IMR-90 (cell line): ENCODE measurements around a stretch of chr7.

- RRBS, result 4% methylated on average over 6 of the region's 29 CpGs
CAGE:
- cytosol, long polyA plus RNA, result no peak
- long polyA plus RNA, result no peak
- nucleus, long polyA plus RNA, result no peak
Observed at GRCh38 chr7:74094448-74095404, 11.1 kb downstream of the LIMK1 start.

GRCh38 chr7:74192994-74193720 lies 16.6 kb upstream of the LAT2 start:
- RRBS, result no CpG with 5 or more reads among the region's 16 CpGs
CAGE:
- cytosol, long polyA plus RNA, result no peak
- long polyA plus RNA, result no peak
- nucleus, long polyA plus RNA, result no peak

DNA sequence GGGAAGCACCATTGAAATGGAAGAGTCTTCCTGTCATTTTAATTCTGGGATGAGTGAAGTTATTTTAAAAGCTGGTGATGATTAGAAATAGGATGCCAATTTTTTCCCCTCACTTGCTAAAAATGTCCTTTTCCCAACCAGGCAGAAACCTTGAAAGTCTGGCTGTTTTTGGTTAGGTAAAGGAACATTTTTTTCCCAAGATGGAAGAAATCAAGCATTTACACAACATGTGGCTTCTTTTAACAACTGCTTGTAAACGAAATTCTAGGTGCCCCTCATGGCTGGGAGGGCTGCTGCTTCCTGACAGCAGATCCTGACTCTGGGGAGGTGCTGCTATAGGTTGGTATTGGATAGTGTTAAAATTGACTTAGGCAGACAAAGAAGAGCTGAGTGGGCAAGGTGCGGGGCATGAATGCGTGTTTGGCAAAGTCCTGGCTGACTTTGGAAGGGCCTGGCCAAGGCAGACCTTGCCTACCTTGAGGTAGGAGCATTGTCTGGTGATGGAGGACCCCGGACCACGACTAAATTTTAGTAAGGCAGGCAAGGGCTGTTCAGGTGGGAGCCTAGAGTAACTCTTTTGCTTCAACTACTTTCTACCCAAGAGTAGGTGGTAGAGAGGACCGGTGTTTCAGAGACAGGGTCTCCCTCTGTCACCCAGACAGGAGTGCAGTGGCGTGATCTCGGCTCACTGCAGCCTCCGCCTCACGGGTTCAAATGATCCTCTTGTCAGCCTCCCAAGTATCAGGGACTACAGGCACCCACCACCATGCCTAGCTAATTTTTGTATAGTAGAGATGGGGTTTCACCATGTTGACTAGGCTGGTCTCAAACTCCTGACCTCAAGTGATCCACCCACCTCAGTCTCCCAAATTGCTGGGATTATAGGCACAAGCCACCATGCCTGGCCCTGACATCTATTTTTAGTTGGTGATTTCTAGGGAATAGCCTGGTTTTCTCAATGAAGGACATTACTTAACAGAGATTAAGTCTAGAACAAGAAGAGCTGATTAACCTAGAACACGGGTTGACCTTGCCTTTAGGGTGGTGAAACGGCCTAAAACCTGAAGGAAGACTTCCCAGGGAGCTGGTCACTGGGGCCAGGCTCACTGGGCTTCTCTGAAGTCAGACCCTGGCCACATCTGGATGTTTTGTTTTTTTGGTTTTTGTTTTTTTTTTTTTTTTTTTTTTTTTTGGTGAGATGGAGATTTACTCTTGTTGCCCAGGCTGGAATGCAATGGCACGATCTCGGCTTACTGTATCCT lies 12.2 kb upstream of the LAT2 start:
- RRBS, result 95% methylated on average over 3 of the region's 14 CpGs
CAGE:
- cytosol, long polyA plus RNA, result no peak
- long polyA plus RNA, result no peak
- nucleus, long polyA plus RNA, result no peak

DNA sequence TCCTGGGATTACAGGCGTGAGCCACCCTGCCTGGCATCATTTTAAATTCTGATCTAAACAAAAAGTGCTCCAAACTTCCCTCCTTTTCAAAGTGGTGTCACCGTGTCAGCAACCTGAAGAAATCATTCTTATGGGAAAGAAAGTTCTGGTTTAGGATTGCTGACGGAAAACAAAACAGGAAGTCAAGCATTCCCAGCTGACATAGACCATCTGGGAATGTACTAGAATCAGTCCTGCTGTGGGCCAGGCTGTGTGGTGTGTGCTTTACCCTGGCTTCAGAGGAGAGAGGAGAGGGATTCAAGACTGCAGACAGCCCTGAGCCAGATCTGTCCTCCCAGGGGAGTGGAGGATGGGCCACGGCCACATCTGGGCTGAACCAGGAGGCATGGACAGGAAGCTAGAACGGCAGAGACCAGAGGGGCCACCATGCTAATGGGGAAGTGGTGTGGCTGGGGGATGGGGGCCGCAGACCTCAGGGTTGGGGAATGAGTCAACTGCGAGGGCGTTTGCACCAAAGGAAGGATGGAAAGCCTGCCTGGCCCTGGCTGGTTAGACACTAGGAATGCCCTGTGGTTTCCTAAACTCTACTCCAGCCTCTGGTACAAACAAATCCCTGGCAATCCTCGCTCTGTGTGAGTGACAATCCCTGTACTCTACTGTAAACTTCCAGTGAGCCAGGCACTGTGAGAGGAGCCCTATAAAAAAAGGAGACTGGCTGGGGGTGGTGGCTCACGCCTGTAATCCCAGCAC lies 16.7 kb upstream of the CLIP2 start:
- RRBS, result no CpG with 5 or more reads among the region's 10 CpGs
CAGE:
- cytosol, long polyA plus RNA, result no peak
- long polyA plus RNA, result no peak
- nucleus, long polyA plus RNA, result no peak

DNA sequence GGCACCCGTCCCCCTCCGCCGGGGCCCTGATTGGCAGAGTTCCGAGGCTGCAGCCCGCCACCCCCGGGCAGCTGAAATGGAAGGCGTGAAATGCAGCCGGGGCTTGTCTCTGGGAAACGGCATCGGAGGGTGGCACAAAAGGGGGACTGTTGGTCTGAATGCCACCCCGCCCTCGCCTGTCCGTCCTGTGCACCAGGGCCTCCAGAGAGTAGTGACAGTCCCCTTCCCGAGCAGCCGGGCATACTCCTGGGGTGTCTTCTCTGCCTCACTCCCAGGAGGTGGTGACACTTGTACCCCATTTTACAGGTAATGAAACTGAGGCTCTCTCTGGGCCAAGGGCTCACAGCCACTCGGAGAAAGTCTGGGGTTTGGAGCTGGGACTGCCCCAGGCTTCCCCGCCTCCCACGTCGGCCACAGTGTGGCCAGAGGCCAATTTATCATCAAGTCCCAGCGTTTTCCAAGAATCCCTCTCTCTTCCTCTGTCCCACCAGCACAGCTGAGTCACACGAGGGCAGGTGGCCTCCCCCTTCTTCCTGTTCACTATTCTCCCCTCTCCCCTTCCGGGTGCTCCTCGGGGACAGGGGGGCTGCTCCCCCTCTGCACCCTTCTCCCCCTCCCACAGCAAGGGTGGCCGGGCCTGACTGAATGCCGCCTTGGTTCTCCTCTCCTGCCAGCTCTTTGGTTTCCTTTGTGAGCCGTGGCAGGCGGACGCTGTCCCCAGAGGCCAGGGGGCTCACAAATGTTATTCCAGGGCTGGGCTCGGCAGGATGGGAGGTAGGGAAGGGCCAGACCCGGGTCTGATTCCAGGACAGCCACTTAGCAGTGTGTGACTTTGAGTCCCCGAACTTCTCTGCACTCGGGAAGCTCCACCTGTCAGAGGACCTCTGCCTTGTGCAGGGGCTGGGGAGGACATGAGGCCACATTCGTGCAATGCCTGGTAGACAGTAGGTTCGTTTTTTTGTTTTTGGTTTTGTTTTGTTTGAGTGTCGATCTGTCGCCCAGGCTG lies 17.6 kb downstream of the CLIP2 start:
- RRBS, result 21% methylated on average over 7 of the region's 36 CpGs
CAGE:
- cytosol, long polyA plus RNA, result no peak
- long polyA plus RNA, result no peak
- nucleus, long polyA plus RNA, result no peak

DNA sequence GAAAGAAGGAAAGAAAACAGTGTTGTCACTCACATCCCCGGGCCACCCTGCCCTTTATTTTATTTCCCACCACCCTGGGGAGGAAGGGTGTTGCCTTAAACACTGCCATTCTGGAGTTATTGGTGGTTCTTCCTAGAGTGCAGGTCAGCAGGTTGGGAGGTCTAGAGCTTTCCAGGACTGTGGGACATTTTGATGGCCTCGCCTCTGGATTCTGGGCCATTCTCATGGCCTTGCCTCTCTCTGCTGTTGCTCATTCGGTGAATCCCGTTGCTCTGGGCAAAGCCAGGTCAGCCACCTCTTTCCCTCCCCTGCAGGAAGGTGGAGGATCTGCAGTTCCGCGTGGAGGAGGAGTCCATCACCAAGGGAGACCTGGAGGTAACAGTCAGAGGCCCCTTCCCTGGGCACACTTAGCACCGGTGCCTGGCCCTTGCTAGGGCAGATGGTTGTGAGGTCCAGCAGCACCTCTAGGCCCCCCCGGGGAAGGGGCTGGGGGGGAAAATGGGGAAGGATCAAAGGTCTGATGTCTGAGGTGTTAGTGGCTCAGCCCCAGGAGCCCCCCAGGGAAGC lies 74.8 kb downstream of the CLIP2 start:
- RRBS, result 85% methylated on average over 2 of the region's 8 CpGs
CAGE:
- cytosol, long polyA plus RNA, result no peak
- long polyA plus RNA, result no peak
- nucleus, long polyA plus RNA, result no peak

- RRBS, result 67% methylated on average over 6 of the region's 60 CpGs
CAGE:
- cytosol, long polyA plus RNA, result no peak
- long polyA plus RNA, result no peak
- nucleus, long polyA plus RNA, result no peak
Observed at GRCh38 chr7:74375909-74376934, 77.5 kb upstream of the GTF2IRD1 start.

- RRBS, result 33% methylated on average over 1 of the region's 17 CpGs
CAGE:
- cytosol, long polyA plus RNA, result no peak
- long polyA plus RNA, result no peak
- nucleus, long polyA plus RNA, result no peak
Observed at GRCh38 chr7:74429123-74429680, 24.5 kb upstream of the GTF2IRD1 start.

- RRBS, result no CpG with 5 or more reads among the region's 16 CpGs
CAGE:
- cytosol, long polyA plus RNA, result no peak
- long polyA plus RNA, result no peak
- nucleus, long polyA plus RNA, result no peak
Observed at GRCh38 chr7:74452421-74452915, 1.2 kb upstream of the GTF2IRD1 start.

DNA sequence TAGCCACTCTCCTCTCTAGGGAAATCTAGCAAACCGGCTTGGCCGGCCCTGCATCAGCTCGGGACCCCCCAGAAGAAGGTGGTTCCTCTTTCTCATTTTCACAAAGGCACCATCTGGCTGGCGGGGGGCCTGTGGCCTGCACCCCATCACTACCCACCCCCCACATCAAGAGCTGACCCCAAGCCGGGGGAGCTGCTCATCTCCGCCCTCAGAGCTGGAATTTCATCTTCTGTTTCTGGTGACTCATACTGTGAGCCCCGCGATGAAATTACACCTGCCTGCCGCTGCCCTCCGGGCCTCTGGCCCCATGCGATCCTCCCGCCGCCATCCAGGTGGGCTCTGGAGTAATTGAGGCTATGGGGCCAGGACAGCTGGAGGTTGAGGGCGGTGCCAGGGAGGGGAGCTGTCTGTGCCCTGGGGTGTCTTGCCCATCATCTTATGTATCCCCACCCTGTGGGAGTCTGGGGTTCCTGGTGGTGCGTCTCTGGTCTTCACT lies 8.9 kb downstream of the GTF2IRD1 start:
- RRBS, result 91% methylated on average over 6 of the region's 15 CpGs
CAGE:
- cytosol, long polyA plus RNA, result no peak
- long polyA plus RNA, result no peak
- nucleus, long polyA plus RNA, result no peak

- RRBS, result no CpG with 5 or more reads among the region's 11 CpGs
CAGE:
- cytosol, long polyA plus RNA, result no peak
- long polyA plus RNA, result no peak
- nucleus, long polyA plus RNA, result no peak
Observed at GRCh38 chr7:74503100-74503603, 49.4 kb downstream of the GTF2IRD1 start.

DNA sequence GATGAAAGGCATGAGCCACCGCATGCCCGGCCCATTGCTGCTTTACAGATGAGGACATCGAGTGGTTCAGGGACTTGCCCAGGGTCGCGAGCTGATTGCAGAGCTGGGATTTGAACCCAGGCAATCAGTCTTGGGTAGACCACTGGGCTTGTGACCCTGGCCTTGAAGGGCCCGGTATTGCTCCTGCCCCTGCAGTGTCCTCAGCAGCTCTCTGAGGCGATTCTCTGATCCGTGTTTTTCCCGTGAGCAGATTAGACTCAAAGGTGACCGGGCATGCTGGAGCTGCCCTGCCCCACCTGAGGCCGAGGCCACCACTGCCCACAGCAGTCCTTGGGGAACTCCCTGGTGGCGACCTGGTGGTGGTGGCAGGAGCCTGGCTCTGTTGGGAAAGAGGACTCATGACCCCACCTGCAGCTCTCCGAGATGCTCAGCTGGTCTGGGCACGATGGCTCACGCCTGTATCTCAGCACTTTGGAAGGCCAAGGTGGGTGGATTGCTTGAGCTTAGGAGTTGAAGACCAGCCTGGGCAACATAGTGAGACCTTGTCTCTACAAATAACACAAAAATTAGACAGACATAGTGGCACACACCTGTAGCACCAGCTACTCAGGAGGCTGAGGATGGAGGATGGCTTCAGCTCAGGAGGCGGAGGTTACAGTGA lies 76.1 kb upstream of the GTF2I start:
- RRBS, result 94% methylated on average over 3 of the region's 16 CpGs
CAGE:
- cytosol, long polyA plus RNA, result no peak
- long polyA plus RNA, result no peak
- nucleus, long polyA plus RNA, result no peak

GRCh38 chr7:74604259-74604810 lies 53.2 kb upstream of the GTF2I start:
- RRBS, result no CpG with 5 or more reads among the region's 6 CpGs
CAGE:
- cytosol, long polyA plus RNA, result no peak
- long polyA plus RNA, result no peak
- nucleus, long polyA plus RNA, result no peak

GRCh38 chr7:74700177-74701352 lies 43.0 kb downstream of the GTF2I start:
- RRBS, result no CpG with 5 or more reads among the region's 22 CpGs
CAGE:
- cytosol, long polyA plus RNA, result no peak
- long polyA plus RNA, result no peak
- nucleus, long polyA plus RNA, result no peak

GRCh38 chr7:74993863-74994392 lies 29.4 kb downstream of the CASTOR2 start:
- RRBS, result no CpG with 5 or more reads among the region's 14 CpGs
CAGE:
- cytosol, long polyA plus RNA, result no peak
- long polyA plus RNA, result no peak
- nucleus, long polyA plus RNA, result no peak

- RRBS, result no CpG with 5 or more reads among the region's 81 CpGs
CAGE:
- cytosol, long polyA plus RNA, result no peak
- long polyA plus RNA, result no peak
- nucleus, long polyA plus RNA, result no peak
Observed at GRCh38 chr7:75358772-75359691, 23.9 kb downstream of the SPDYE15 start.

DNA sequence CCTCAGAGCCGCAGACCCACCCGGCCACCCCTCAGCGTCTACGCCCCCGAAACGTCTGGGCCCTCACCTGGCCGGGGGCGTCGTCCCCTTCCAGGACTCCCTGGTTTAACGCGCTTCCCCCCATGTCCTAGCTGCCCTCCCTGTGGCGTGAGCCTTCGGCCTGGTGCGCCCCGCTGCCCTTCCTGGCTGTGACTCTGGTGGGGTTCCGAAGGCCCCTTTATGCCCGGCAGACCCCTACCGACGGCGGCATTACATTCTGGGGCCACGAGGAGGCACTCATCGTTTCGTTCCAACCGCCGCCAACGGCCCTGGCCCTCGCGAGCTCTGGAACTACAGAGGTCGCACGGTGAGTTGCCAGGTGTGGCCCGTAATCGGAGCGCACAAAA lies 278 bp upstream of the TRIM73 start:
- RRBS, result no CpG with 5 or more reads among the region's 33 CpGs
CAGE:
- cytosol, long polyA plus RNA, result no peak
- long polyA plus RNA, result no peak
- nucleus, long polyA plus RNA, result no peak

GRCh38 chr7:75500612-75501245 lies 8.6 kb downstream of the SPDYE5 start:
- RRBS, result no CpG with 5 or more reads among the region's 14 CpGs
CAGE:
- cytosol, long polyA plus RNA, result no peak
- long polyA plus RNA, result no peak
- nucleus, long polyA plus RNA, result no peak

GRCh38 chr7:75531236-75532005 lies 39.3 kb downstream of the SPDYE5 start:
- RRBS, result no CpG with 5 or more reads among the region's 8 CpGs
CAGE:
- cytosol, long polyA plus RNA, result no peak
- long polyA plus RNA, result no peak
- nucleus, long polyA plus RNA, result no peak

- RRBS, result 98% methylated on average over 6 of the region's 30 CpGs
CAGE:
- cytosol, long polyA plus RNA, result no peak
- long polyA plus RNA, result no peak
- nucleus, long polyA plus RNA, result no peak
Observed at GRCh38 chr7:75559577-75560306, 67.6 kb downstream of the SPDYE5 start.